ENCODE data around the gene FOXO1.

- RRBS = no CpG with 5 or more reads among the region's 2 CpGs
These were observed 352.8 kb downstream of the FOXO1 start for GRCh38 chr13:40313709-40313889.

DNA sequence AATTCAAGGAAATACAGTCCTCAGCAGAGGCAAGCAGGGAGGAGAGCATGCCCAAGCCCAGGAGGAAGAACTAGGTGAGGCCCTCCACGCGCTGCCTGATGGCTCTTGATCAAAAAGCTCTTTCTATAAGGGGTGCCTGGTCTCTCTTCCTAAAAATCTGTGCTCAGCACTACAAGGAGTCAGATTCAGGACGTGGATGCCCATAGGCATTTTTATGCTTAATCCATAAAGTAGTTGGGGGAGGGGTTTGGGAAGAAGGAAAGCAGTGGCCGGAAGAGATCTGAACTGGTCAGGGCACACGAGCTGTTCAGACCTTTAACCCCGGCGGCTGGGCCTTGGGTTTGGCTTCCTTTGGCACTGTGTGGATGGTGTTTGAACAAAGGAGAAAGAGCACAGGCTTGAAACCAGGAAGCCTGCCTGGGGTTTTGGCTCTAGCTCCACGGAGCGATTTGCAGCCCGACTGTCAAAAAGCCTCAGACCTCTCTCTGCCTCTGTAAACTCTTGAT is 320.6 kb downstream of the FOXO1 start:
- RRBS = no CpG with 5 or more reads among the region's 10 CpGs

DNA sequence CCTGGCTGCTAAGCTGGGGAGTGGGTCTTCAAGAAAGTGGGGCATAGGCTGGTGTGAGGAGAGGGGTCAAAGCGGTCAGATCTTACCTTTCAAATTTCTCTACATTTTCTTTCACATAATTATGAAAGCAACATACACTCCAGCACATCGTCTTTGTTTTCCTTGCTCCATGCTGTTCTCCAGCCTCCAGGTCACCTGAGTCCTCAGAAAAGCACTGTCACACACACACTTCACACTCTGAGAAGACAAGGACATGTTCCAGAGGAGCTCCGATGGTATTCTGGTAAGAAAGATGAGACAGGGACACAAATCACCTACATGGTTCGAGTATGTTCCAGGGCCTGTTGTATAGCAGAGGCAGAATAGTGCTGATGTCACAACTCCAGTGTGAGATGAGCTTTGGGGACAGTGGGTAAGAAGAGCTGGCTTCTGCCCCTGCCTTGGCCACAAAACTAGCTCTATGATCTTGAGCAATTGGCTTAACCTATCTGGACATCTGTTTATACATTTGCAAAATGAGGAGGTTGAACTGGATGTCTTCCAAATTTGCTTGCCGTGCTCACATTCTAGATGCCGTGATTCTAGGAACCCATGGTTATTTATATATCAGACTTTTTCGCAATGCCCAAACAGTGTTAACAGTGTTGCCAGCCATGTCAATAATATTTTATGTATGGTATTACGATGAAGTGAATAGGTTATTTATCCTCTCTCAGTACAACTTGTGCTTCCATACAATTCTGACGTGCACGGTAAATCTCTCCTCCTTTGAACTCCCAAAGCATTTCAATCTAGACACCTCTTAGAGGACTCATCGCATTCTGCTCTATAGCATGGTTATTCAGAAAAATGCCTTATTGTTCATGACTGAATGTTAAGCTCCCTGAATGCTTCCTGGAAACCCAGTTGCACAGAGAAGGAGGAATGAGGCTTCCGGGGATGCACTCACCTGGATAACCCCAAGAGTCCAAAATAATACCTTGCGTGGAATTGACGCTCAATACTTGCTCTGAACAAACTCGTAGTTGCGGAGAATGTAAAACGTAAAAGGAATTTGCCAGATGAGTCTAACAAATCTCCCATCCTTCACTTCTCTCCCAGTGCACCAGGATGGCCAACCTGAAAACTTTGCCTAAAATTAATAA is 316.0 kb downstream of the FOXO1 start:
- RRBS = no CpG with 5 or more reads among the region's 17 CpGs

DNA sequence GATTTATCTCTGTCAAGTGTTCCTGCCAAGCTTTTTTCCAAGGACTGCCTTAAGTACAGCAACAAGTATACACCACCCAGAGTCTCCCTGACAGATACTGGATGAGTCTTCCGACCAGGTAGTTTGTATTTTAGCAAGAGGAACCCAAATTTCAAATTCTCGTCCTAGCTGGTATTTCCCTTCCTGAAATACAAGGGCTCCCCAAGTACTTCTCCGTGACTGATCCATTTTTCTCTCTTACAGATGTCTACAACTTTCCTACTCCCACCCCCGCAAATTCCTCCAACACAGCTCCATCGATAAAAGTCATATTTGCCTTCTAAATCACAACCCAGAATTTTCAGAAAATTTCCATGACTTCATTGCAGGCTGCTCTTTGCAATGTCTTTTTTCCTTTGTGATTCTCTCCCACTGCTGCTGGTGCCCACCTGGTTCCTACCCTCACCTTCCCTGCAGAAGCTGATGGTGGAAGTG is 313.3 kb downstream of the FOXO1 start:
- RRBS = no CpG with 5 or more reads among the region's 5 CpGs

DNA sequence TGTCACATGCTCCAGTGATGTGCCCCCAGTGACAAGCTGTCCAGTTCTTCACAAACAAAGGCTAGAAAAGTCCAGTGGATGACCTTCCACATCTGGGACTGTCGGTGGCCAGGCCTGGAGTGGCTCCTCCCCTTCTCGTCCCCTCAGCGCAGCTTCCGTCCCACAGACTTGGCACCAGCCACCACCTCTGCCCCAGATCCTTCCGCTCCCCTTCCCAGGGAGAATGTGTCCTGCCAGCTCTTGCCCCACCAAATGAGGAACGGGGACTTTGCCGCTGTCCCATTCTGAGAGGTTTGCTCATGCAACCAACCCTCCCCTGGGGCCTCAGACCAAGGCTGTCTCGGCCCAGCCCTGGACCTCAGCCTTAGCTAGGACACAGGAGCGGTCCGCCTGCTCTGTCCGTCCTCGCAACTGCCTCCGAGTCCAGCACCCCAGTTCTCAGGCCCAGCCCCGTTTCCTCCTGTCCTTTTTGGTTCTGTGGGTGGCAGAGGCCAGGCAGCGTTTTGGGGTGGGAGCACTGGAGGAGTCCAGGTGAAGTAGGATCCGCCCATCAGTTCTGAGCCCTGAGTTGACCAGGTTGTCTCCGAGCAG is 284.5 kb downstream of the FOXO1 start:
- RRBS = no CpG with 5 or more reads among the region's 17 CpGs

GRCh38 chr13:40402858-40403456 is 263.5 kb downstream of the FOXO1 start:
- RRBS = no CpG with 5 or more reads among the region's 9 CpGs

GRCh38 chr13:40480802-40481597 is 185.4 kb downstream of the FOXO1 start:
- RRBS = no CpG with 5 or more reads among the region's 17 CpGs

DNA sequence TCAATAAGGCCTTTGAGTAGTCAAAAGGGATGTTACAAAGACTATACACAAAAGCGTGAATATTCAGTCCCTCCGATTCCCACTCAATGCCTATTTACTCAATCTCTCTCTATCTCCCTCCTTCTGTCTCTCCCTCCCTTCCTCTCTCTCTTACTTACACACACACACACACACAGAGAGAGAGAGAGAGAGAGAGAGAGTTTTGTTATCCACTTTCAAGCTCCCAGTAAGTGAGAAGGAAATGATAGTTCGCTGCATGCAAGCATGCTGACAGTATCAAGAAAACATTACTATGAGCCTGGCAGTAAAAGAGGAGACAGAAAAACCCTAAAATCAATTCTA is 172.0 kb downstream of the FOXO1 start:
- RRBS = no CpG with 5 or more reads among the region's 3 CpGs

- RRBS = no CpG with 5 or more reads among the region's 7 CpGs
These were observed 129.7 kb downstream of the FOXO1 start for GRCh38 chr13:40536636-40537273.

DNA sequence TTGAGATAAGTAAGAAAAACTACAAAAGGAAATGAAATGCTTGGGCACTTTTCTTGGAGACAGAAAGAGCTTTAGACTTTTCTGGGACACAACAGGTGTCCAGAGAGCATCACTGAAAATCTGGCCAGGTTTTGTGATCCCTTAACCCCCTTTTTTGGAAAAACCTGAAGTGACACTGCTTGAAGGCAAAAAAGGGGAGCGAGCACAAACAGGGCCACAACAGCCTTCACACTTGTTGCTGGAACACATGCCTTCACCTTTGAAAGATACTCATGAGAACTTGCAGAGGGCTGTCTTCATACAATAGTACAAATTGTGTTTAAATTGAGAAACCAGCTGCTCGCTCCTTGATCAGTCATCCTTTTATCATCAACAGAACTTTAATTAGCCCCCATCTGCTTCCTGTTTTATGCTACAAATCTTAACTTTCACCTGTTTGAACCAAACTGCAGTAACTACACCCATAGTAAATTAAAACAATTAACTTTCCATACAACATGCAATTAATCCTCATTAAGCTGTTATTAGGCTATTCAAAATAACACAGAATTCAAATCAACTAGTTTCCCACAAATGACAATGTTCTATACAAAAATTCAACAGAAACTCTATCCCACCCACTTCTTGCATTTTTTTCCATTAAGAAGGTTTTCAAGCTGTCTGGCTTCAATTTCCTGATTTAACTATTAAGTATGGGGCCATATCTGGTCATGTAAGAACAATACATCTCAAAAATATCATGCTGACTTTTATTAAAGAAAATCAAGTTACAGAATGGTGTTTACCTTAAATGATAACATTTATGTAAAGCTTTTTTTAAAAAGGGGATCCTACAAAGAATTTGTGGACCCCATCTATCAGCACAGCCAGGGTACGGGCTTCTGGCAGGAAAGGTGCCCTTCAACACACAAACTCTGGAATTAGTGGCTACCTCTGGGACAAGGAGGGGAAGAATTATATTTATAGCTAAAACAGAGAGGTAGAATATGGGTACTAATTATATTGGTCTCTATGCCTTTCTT is 85.1 kb downstream of the FOXO1 start:
- RRBS = no CpG with 5 or more reads among the region's 3 CpGs

- RRBS = no CpG with 5 or more reads among the region's 10 CpGs
These were observed 50.7 kb downstream of the FOXO1 start for GRCh38 chr13:40615623-40616184.

- RRBS = 1% methylated on average over 6 of the region's 77 CpGs
These were observed at the start of gene FOXO1 for GRCh38 chr13:40666168-40666707. Gene FOXO1, minus strand, starts transcription at chr13:40666641.

GRCh38 chr13:40786336-40786998 is 2.9 kb upstream of the SLC25A15 start:
- RRBS = no CpG with 5 or more reads among the region's 5 CpGs

DNA sequence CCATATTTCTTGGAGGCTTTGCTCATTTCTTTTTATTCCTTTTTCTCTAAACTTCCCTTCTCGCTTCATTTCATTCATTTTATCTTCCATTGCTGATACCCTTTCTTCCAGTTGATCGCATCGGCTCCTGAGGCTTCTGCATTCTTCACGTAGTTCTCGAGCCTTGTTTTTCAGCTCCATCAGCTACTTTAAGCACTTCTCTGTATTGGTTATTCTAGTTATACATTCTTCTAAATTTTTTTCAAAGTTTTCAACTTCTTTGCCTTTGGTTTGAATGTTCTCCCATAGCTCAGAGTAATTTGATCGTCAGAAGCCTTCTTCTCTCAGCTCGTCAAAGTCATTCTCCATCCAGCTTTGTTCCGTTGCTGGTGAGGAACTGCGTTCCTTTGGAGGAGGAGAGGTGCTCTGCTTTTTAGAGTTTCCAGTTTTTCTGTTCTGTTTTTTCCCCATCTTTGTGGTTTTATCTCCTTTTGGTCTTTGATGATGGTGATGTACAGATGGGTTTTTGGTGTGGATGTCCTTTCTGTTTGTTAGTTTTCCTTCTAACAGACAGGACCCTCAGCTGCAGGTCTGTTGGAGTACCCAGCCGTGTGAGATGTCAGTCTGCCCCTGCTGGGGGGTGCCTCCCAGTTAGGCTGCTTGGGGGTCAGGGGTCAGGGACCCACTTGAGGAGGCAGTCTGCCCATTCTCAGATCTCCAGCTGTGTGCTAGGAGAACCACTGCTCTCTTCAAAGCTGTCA is 80.0 kb downstream of the SLC25A15 start:
- RRBS = no CpG with 5 or more reads among the region's 10 CpGs

DNA sequence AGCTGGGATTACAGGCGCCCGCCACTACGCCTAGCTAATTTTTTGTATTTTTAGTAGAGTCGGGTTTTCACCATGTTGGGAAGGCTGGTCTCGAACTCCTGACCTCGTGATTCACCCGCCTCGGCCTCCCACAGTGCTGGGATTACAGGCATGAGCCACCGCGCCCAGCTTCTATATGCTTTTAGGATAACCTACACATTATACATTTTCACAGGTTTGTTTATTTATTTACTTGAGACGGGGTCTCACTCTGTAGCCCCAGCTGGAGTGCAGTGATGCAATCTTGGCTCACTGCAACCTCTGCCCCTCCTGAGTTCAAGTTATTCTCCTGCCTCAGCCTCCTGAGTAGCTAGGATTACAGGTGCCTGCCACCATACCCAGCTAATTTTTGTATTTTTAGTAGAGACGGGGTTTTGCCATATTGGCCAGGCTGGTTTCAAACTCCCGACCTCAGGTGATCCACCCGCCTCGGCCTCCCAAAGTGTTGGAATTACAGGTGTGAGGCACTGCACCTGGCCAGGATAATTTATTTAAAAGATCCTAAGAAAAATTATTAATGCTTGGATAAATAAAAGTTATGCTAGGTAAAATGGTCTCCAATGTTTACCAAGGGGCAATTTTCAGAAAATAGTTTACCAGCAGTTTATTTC is 81.4 kb downstream of the ELF1 start:
- RRBS = no CpG with 5 or more reads among the region's 15 CpGs

GRCh38 chr13:40971281-40971831 is 47.8 kb downstream of the ELF1 start:
- RRBS = no CpG with 5 or more reads among the region's 4 CpGs

DNA sequence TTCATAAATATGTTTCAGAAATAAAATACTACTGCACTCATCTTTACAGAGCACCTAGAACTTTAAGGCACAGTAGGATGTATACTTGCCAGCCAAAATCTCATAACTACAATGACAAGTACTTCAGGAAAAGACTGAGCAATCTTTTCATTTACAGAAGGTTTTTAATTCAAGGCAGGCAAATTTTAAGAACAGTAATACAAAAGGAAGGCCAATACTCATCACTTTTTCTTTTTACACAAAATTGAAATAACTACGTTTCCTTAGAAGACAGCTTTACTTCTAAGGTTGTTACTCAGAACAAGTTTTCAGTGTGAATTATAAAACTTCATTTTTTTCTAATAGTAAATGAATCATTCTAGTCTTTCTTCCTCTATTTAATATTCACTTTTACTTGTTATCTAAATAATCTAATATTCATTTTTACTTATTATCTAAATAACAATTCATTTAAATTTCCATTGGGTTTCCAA is 884 bp downstream of the ELF1 start:
- RRBS = no CpG with 5 or more reads among the region's 1 CpG

DNA sequence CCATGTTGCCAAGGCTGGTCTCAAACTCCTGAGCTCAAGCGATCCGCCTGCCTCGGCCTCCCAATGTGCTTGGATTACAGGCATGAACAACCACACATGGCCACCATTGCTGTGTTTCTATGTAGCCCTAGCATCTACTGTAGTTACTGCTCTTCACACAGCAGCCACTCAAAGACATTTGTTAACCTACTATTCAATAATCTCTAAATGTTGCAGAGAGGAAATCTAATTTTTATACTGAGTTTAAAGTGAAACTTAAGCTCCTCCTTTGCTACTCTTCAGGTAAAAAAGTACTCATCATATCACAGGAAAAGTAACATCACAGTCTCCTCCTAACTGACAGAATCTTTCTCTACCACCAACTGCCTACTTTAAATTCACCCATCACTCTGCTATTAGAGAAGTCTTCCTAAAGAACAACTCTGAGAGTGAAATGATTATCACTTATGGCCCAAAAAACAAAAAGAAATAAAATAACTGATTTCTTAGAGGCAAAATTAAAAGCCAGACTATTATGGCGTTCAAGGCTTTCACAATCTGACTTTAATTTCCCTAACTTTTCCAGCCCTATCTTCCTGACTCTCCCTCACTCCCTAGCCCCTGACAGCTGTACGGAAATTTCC is 5.6 kb upstream of the ELF1 start:
- RRBS = no CpG with 5 or more reads among the region's 5 CpGs

DNA sequence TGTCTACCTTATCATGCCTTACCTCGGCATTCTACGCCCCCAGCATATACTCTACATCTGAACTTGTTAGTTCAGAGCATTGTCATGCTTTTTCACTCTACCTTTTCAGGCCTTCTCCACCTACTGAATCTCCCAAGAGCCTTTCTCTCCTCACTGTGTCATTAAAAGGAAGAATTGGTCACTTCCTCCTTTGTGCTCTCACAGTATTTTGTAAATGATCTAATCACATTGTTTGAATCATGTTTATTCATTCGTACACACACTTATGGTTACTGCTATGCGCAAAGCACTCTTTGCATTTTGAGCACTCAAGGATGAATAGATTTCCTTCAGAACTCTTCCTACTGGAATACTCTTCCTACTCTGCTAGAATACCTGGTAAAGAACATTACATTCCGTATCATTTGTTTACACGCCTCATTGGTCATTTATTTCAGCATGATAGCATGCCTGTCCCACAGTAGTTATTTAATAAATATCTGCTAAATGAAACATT is 15.8 kb upstream of the ELF1 start:
- RRBS = no CpG with 5 or more reads among the region's 6 CpGs

DNA sequence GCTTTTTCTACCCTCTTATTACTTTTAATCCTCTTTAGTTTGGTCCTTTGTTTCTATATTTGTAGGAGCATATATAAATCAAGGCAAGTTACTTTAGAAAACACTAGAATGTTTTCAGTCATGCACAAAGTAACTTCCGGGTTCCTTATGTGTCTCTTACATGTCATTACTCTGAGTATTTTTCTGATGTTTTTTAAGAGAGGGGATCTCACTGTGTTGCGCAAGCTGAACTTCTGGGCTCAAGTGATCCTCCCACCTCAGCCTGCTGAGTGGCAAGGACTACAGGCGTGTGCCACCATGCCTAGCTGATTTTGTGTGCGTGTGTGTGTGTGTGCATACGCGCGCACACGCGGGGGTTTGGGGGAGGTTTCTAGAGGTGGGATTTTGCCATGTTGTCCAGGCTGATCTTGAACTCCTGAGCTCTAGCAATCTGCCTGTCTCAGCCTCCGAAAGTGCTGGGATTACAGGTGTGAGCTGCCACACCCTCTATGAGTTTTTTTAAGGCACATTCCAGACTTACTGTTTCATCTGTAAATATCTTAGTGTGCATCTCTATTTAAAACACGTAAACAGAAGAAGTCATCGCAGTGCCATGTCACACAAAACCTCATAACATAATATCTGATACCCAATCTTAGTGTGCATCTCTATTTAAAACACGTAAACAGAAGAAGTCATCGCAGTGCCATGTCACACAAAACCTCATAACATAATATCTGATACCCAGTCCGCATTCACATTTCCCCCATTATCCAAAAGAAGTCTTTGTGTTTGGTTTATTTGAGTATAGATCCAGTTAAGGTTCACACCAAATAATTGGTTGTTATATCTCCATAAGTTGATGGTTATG is 45.0 kb downstream of the NAA16 start:
- RRBS = no CpG with 5 or more reads among the region's 15 CpGs

Data from pericardium (tissue), 1 donor.